Neural progenitor cell (in vitro differentiated cells): ENCODE data around the genes OR51F1, OR51F2, OR56B1, OR52N4, OR52E5 and OR56A5.

DNA sequence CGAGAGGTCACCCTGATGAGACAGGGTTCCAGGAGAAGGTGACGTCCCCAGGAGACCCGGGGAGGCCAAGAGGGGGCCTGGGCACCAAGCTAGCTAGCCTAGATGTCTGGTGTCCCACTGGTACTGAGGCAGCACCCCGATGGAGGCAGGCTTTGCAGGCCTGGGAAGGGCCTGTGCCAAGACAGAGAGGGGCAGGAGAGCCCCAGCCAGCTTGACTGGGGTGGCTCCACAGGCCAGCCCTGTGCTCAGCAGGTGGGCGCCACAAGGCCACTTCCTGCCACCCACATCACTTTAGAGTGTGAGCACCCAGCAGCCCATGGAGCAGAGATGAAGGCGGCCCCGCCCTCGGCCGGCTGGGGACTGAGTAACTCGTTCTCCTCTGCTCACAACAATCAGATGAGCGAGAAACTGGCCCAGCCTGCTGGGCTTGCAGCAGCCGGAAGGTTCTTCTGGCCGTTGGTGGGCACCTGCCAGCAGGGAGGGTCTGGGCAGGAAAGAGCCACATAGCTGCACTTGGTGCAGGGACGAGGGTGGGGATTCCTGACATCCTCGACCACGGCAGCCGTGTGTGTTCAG is 7.7 kb downstream of the OSBPL5 start:
- RAMPAGE, long total RNA: no peak

GRCh38 chr11:3161177-3161864 is 3.8 kb downstream of the OSBPL5 start:
- RAMPAGE, long total RNA: no peak

DNA sequence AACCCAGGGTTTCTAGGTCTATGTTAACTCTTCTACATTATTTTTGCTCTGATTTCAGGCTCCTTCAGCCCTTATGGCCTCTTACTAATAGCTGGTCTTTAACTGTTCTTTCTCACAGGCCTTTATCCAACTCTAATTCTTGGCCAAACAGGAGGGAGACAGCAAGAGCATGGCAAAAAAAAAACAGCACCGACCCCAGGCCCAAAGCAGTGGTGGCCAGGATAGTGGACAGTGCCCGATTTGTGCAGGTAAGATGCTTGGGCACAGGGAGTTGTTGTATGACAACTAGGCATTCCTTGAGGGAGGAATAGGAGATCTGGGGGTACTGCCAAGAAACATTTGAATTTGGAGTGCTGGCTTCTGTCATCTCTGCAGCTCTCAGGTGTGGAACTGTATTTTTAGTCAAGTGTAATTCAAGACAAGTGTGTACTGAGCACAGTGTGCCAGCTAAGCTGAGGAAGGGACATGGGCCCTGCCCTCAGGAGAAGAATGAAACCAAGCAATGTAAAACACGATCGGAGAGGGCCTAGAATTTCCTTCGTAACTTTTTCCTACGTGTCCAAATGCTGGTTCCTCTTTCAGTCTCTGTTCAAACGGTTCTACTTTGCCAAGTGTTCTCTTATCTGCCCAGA is 27.9 kb downstream of the ART5 start:
- RAMPAGE, long total RNA: no peak

DNA sequence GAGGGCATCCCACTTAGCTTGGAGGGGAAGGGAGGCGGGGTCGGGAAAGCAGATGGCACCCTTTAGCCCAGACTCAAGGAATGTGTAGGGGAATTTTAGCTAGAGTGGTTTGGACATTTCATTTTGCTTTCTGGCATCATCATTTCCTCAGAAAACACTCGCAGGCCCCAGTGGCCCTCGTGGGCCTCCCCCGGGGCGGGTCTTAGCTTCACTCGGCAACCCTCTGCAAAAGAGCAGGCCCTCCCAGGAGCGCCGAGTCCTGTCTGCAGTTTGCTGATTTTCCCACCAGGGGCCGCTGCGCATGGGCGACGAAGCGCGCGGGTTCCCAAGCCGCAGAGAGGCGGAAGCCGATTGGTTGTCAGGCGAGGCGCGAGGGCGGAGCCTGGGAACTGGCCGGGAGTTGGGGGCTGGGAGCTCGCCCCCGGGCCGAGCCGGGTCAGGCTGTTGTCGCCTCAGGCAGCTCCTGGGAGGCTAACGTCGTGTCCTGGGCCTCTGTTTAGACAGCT is 646 bp upstream of the STIM1 start:
- RAMPAGE, long total RNA: no peak

DNA sequence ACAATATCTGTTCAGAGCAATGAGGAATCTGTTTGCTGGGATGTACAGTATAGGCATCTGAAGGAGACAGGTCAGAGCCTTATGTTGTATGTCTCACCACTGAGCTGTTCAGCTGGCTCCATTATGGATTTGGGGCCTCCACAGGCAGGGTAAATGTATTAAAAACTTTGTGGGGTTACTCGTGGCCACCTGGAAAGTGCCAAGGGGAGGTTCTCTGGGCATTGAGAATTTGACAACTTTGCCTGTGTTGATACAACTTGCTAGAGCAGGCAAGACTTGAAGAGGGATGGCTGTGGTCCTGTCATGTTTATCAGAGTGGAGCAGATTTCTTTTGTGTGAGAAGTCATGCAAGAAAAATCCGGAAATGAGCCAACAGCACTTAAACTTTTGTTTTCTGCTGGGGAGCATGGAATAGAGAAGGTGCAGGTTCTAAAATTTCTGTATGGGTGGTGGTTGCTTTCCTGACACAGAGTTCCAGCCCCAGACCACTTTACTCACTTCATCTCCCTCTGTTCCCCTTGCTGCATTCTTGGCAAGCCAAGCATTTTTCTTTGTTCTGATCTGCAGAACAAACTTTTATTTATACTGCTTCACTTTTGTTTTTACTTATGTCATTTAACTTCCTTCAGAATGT is 10.3 kb downstream of the STIM1 start:
- RAMPAGE, long total RNA: no peak

DNA sequence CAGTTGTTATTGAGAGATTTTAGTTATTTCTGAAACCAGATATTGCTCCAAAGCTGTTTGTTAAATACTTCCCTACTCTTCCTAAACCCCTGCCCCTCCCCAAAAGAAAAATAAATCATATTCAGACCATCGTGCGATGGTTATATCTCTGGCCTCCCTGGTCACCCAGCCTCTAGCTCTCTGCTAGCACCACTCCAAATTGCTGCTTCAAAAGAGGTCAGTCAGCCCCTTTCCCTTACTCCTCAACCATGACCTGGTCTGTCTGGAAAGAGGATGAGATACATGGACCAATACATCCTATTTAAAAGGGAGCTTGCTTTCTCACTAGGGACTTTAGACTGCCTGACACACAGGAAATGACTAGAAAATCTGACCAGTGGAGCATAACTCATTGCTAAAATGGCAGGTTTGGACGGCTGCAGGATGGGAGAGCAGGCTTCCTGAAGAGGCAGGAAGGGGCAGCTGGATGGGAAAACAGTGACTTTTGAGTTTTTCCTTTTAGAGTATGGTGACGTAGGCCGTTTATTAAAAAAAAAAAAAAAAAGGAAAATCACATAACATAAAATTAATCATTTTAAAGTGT is 25.2 kb downstream of the STIM1 start:
- RAMPAGE, long total RNA: no peak

DNA sequence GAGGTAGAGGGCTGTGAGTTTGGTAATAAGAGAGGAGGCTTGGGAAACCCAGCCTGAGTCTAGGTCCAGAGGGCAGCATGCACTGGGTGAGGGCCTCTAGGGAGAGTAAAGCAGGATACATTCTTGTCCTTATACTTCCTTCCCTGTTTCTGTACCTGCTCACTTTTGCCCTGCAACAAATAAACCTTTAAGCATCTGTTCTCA is 31.6 kb downstream of the STIM1 start:
- RAMPAGE, long total RNA: no peak

GRCh38 chr11:3947031-3947508 is 91.6 kb downstream of the STIM1 start:
- RAMPAGE, long total RNA: no peak

GRCh38 chr11:4769830-4770219 is at the start of gene OR51F1:
Gene OR51F1 (minus strand): TSS chr11:4769938.
- RAMPAGE, long total RNA: no peak

DNA sequence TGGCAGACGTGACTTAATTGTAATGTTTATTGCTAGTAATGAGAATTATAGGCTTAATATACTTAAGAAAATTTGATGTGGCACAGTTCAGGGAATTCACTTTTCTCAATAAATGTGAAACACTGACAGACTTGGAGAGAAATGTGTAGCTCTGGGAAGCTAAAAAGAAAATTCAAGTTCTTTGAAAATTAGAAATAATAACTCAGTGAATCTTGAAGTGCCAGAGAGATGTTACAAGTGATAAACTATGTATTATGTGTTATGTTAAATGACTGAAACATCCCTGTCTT is at the start of gene OR51F2:
OR51F2 (plus strand) TSS at position 204 of the 290 bp plus-strand sequence.
- RAMPAGE, long total RNA: no peak

DNA sequence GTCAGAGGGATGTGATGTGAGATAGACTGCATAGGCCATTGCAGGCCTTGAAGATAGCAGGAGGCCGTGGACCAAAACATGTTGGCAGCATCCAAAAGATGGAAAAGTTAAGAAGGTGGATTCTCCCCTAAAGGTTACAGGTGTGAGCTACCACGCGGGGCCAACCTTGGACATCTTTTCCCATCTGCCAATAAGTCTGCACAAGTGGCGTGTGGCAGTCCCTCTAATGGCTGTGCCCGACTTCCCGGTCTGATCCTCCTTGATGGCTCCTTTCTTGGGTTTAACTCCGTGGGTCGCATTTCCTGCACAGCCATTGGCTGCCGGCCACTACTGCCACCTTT is 6.9 kb upstream of the OR52E2 start:
- RAMPAGE, long total RNA: no peak

DNA sequence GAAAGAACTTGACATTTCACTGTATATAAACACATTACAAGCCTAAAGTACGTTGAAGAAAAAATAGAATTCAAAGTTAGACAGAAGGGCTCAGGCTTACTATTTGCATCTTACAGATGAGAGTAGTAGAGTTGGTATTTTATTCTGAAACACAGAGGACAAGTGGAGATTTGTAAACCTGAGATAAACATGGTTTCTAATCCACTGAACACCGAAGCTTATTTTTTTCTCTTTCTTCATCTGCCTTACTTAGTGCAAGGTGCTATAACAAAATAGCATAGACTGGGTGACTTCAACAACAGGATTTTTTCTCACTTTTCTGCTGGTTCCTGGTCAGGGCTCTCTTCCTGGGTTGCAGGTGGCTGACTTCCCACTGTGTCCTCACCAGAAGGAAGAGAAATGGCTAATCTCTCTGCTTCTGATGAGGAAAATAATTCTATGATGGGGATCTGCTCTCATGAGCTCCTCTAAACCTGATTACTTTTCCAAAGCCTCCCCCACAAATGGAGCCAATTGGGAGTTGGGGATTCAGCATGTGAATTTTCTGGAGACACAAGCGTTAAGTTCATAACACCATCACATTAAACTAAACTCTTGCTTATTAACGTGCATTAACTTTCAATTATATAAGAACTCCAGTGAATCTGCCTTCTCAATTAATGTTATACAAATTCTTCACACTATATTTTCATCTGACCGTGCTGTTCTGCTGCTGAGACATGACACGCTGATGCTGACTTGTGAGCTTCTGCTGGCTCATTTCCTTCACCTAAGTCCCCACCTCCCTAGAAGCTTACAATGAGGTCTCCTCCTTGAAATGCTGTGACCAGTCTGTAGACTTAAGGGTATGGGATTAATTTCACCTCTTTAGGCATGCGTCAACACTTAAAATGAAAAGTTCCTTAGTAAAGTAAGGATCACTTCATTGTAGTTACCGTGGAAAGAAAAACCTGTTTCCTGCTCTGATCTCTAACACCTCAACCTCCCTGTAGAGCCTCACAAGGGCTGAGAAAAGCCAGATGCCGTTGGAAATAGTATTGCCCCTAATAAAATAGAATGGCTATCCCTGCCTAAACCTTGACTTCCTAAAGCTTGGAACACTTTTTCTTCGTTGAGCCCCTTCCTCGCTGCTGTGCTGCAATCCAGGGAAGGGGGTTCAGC is 2.4 kb upstream of the HBG1 start:
- RAMPAGE, long total RNA: no peak

GRCh38 chr11:5275862-5276278 is 6.1 kb upstream of the HBE1 start:
- RAMPAGE, long total RNA: no peak

DNA sequence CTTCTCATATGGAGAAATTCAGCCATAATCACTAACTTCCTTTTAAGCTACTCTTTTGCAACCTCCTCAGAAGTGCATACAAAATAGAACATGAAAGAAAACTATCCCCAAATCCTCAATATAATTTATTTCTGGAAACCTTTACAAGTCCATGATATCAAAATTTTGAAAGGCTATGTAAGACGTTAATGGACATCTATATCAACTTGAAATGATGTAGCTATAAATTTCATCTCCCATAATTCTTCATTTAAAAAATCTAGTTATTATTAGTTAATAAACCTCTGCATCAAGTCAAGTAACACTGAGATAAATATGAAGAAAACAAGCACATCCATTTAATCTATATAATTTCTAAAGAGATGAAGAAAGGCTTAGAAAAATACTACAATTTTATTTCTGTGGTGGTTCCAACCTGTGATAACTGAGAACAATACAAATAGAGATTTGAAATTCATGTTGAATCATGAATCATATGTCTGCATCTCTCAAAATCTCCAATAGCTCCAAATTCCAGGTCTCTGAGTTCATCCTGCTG is at the start of gene OR56B1:
OR56B1 (plus strand) TSS at position 398 of the 538 bp plus-strand sequence.
- RAMPAGE, long total RNA: no peak

DNA sequence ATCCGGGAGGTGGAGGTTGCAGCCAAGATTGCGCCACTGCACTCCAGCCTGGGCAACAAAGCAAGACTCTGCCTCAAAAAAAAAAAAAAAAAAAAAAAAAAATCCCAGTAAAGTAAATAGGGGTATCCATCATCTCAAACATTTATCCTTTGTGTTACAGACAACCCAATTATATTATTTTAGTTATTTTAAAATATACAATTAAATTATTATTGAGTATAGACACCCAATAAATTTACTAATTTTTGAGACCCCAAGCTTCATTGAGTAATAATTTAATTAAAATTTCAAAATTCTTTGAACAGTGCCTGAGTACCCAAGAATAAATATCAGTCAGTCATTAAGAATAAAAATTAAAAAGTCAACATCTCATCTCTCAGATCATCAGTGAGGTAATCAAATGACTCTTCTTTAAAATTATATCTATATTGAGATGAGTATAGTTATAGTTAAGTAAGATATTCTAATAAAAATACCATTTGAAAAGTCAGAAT is at the start of gene OR52N4:
OR52N4 (plus strand) TSS at position 330 of the 494 bp plus-strand sequence.
- RAMPAGE, long total RNA: no peak

- RAMPAGE, long total RNA: no peak
Measured at GRCh38 chr11:5892909-5893330, at the start of gene OR52E5. Gene OR52E5 (plus strand): TSS chr11:5893208.

- RAMPAGE, long total RNA: no peak
Measured at GRCh38 chr11:5968214-5968678, at the start of gene OR56A5. Gene OR56A5 (minus strand): TSS chr11:5968494.

GRCh38 chr11:6143366-6143770 is 26.8 kb downstream of the OR52B2 start:
- RAMPAGE, long total RNA: no peak

GRCh38 chr11:6219284-6220085 is 14.1 kb downstream of the C11orf42 start:
- RAMPAGE, long total RNA: no peak

- RAMPAGE, long total RNA: no peak
Measured at GRCh38 chr11:6229776-6230435, 4.5 kb downstream of the FHIP1B start.